Foreskin fibroblast (primary cell): ENCODE measurements around a stretch of chr15.

DNA sequence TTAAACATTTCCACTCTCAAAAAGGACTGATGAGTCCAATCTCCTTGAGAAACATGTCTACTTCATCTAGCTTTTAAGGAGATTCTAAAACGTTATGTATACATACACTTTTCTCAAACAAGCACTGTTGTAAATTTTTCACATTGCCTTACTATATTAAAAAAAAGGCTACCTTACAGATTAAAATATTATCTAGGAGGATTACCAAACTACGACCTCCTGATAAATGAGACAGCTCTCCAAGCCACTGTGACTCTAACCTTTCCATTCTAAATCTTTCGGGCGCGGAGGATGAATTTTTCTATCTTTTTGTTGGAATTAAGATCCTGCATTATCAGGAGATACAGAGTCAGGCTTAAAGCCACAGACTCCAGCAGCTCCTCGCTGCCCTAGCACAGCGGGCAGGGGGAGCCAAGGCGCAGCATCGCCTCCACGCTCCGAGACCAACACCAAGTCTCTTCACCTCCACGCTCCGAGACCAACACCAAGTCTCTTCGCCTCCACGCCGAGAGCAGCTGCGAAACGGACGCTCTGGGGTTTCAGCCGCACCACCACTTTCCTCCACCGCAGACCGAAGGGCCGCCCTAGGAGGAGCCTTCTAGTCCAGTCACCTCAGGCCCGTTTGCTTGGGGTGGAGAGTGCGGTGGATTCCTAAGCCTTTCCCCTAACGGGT, 846 bp downstream of the DMXL2 start:
- RRBS = no CpG with 5 or more reads among the region's 26 CpGs

DNA sequence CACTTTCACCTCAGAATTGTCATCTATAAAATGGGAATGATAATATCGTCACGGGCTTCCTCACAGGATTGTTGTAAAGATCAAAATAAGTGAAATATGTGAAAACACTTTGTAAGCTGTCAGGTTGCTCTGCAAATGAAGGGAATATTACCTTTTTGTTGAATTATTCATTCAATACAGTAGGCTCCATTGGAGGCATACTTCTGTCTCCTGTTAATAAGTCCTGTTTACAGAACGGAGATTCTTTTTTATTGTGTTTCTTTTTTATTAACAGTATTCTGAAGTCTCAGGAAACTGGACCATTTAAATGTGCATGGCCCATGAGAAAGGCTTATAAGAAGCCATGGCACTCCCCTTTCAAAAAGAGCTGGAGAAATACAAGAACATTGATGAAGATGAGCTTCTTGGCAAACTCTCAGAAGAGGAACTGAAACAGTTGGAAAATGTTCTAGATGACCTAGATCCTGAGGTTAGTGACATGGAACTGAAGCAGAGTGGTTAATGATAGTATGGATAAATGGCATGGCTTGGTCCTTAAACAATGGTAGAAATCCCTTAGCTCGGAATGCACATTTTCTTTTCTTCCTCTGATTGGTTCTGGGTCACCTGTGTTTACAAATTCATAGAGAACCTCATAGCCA, 14.8 kb downstream of the TMOD2 start:
- RRBS = no CpG with 5 or more reads among the region's 4 CpGs

DNA sequence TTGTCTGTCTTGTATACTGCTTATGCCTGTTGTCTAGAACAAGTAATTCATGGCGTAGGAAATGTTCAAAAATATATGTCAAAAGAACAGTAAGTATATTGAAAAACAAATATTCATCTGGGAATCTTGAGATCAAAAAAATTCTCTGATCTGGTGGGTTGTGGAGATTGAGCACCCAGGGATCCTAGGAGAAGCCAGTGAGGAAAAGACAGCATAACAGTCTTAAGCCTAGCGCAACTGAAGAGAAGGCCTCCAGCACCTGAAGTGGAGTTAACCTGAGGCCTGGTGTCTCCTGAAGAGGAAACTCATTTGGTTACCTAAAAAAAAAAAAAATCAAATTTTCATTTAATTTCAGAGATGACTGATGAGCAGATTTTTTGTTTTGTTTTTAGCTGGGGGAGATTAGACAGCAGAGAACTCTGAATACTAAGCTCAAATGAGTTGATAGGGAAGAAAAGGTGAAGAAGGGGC, 22.7 kb downstream of the TMOD3 start:
- RRBS = no CpG with 5 or more reads among the region's 2 CpGs

GRCh38 chr15:51866500-51867077, 37.1 kb downstream of the TMOD3 start:
- RRBS = no CpG with 5 or more reads among the region's 1 CpG

DNA sequence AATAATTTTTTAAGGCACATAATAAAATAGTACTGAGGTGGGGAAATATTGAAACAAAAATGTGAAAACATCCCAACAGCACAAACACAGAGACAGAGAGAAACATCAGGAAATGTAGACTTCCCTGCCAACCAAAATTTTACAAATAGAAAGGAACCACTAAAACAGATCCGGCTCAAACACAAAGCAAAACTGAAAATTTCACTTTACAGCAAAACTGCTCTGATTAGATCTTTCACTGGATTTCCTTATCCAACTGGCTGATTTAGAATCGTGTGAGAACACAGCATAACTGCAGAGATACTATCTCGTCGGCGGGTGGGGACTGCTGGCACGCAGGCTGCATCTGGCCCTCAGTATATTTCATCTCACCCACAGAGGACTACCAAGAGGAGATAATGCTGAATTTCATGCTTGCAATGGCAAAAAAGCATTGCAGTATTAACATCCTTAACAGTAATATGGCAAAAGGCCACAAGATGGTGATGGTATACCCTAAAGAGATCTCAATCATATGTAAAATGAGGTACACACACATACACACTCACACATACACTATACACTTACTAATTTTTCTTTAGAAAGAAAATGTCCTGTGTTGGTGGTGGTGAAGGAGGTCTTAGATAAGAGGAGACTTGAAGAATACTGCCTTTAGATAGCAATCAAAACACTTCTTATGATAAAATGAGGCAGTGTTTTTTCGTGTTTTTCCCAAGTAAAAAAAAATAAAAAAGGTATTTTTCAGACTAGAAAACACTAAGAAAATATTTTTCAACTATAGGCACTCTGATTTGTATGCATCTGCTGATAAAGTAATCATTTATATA, 10.6 kb upstream of the LEO1 start:
- RRBS = no CpG with 5 or more reads among the region's 7 CpGs

DNA sequence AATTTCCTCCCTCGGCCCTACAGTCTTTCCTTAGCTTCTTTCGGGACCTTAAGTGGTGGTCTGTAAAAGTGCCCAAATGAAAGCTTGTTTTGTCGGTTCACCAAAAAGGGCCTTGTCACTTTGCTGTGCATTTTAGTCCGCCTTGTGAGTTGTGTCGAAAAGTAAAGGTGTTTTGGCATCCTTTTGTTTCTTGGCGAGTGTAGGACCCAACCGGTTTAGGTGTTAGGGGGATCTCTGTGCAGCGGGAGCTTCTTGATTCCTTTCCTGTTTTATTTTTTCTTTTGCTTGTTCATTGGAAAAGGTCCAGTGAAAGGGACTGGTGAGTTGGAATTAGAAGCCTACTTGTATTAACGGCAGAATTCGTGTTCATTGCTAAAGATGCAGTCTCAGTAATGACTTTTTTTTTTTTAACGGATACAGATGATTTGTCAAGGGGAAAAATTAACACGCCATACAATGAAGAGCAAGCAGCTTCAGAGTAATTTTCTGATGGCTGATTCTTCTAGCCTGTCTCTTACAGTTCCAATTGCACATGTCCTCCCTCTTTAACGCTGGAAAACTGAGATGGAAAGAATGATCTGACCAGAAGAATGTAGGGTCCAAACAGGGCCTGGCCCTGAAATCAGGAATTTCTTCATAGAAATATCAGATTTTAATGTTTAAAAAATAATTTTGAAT, 1.2 kb downstream of the MAPK6 start:
- RRBS = no CpG with 5 or more reads among the region's 13 CpGs

GRCh38 chr15:52039982-52041450, 21.5 kb downstream of the MAPK6 start:
- RRBS = no CpG with 5 or more reads among the region's 14 CpGs

- RRBS = no CpG with 5 or more reads among the region's 8 CpGs
Measured at GRCh38 chr15:52069493-52070193, 42.9 kb downstream of the BCL2L10 start.

- RRBS = no CpG with 5 or more reads among the region's 7 CpGs
Measured at GRCh38 chr15:52187137-52187593, 4.0 kb downstream of the GNB5 start.

GRCh38 chr15:52208390-52208633, 17.1 kb upstream of the GNB5 start:
- RRBS = no CpG with 5 or more reads among the region's 2 CpGs

- RRBS = no CpG with 5 or more reads among the region's 12 CpGs
Measured at GRCh38 chr15:52227316-52228049, 36.3 kb upstream of the GNB5 start.

DNA sequence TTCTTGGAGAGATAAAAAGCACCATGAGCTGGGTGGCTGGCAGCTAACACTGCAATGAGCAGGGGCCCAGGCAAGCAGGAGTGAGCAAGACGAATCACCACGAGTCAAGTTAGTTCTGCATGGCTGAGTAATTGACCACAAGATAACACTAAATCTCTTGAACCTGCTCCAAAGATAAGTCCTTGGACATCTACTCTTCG, 100.9 kb downstream of the MYO5A start:
- RRBS = no CpG with 5 or more reads among the region's 3 CpGs

DNA sequence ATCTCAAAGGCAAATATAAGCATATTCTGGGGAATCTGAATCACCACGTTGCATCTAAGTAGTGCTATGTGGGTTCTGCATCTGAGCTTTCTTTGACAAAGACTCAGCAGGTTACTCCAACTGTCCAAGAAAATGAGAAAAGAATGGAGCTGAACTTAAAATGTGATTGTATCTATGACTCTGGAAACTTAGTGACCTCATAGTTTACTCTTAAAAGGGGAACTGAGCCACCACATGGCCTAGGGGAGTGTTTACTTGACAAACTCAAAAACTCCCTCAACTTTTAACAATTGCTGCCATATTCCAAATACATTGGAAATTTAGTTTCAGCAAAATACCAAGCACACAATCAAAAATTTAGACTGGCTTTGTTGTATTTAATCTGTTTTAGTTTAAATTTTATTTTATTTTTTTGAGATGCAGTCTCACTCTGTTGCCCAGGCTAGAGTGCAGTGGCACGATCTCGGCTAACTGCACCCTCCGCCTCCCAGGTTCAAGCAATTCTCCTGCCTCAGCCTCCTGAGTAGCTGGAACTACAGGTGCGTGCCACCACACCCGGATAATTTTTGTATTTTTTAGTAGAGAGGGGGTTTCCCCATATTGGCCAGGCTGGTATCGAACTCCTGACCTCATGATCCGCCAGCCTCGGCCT, 3.2 kb downstream of the ARPP19 start:
- RRBS = no CpG with 5 or more reads among the region's 9 CpGs

GRCh38 chr15:52567700-52568112, 1.1 kb downstream of the ARPP19 start:
- RRBS = no CpG with 5 or more reads among the region's 9 CpGs

GRCh38 chr15:52680656-52681313, 1.6 kb upstream of the ATOSA start:
- RRBS = no CpG with 5 or more reads among the region's 3 CpGs

- RRBS = no CpG with 5 or more reads among the region's 35 CpGs
Measured at GRCh38 chr15:52783793-52784326, 6.3 kb downstream of the ONECUT1 start.

DNA sequence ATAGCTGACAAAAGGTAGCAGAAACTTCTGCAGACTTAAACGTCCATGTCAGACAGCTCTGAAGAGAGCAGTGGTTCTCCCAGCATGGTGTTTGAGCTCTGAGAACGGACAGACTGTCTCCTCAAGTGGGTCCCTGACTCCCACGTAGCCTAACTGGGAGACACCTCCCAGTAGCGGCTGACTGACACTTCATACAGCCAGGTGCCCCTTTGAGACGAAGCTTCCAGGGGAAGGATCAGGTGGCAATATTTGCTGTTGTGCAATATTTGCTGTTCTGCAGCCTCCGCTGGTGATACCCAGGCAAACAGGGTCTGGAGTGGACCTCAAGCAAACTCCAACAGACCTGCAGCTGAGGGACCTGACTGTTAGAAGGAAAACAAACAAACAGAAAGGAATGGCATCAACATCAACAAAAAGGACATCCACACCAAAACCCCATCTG, 34.4 kb upstream of the ONECUT1 start:
- RRBS = no CpG with 5 or more reads among the region's 6 CpGs

- RRBS = no CpG with 5 or more reads among the region's 2 CpGs
Measured at GRCh38 chr15:53115564-53116058, 325.5 kb upstream of the ONECUT1 start.

GRCh38 chr15:53455366-53455628, 304.2 kb downstream of the WDR72 start:
- RRBS = no CpG with 5 or more reads among the region's 2 CpGs